ENCODE measurements around a stretch of chr1.

DNA sequence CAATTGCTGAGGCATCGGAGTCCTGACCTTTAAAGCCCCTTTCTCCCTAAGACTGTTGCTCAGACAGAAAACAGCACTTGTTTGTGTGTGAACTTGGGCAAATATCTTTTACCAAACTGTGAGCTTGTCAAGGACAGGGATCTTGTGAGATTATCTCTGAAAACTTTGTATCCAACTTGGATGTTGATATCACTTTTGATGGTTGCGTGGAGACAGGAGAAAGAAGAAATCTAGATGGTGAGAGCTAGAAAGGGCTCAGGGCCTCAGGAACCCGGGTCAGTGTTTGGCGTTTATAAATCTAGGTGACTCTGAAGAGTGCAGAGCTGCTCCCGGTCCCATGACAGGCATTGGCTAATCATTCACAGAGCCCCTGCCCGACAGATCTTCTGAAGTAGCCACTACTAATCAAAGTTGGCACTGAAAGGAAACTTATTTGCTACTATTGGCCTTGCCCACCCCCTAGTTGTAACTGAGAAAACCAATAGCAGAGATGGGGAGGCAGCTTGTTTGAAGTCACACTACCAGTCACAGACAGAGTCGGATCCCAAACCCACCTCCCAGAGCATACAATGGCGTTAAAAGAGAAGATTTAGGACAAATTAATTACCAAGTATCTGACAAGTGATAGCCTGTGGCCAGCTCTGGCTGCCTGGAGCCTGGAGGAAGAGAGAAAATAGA, 122.4 kb downstream of the FOXD2 start:
- PRO-cap: no peak
- RRBS: no CpG with 5 or more reads among the region's 8 CpGs

DNA sequence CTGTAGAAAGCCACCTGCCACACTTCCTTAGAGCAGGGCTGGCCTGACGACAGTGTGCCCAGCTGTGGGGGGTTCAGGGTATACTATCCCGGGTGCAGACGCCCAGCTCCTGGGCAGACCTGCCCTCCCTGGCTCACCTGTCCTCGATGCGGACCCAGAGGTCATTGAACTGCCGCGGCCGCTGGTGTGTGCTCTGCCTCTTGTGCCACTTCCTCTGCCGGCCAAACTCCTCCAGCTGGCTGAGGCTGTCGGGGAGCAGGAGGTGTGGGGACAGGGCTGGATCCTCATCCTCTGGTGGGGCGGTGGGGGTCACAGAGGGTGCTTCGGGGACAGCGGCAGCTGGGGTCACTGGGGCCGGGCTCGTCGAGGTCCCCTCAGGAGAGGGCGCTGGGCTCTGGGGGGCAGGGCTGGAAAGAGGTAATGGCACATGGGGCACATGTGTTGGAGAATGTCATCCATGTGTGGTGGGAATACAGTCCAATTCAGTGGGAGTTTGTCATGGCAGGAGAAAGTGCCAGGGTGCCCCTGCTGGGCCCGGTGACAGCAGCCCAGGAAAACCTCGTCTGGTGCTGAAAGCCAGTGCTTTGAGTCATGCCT, 222.1 kb downstream of the TRABD2B start:
- PRO-cap: no peak
- RRBS: no CpG with 5 or more reads among the region's 19 CpGs

GRCh38 chr1:47831474-47832060, 165.6 kb downstream of the TRABD2B start:
- PRO-cap: no peak
- RRBS: no CpG with 5 or more reads among the region's 11 CpGs

GRCh38 chr1:48237385-48238299, 15.1 kb downstream of the SLC5A9 start:
- PRO-cap: no peak
- RRBS: no CpG with 5 or more reads among the region's 8 CpGs

- PRO-cap: no peak
- RRBS: no CpG with 5 or more reads among the region's 20 CpGs
Measured at GRCh38 chr1:48435449-48435801, 36.6 kb downstream of the SPATA6 start.

DNA sequence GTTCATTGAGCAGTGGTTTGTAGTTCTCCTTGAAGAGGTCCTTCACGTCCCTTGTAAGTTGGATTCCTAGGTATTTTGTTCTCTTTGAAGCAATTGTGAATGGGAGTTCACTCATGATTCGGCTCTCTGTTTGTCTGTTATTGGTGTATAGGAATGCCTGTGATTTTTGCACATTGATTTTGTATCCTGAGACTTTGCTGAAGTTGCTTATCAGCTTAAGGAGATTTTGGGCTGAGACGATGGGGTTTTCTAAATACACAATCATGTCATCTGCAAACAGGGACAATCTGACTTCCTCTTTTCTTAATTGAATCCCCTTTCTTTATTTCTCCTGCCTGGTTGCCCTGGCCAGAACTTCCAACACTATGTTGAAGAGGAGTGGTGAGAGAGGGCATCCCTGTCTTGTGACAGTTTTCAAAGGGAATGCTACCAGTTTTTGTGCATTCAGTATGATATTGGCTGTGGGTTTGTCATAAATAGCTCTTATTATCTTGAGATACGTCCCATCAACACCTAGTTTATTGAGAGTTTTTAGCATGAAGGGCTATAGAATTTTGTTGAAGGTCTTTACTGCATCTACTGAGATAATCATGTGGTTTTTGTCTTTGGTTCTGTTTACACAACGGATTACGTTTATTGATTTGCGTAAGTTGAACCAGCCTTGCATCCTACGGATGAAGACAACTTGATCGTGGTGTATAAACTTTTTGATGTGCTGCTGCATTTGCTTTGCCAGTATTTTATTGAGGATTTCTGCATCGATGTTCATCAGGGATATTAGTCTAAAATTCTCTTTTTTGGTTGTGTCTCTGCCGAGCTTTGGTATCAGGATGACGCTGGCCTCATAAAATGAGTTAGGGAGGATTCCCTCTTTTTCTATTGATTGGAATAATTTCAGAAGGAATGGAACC, 53.3 kb downstream of the FAF1 start:
- PRO-cap: no peak
- RRBS: no CpG with 5 or more reads among the region's 12 CpGs

GRCh38 chr1:50909313-50910319, 50.5 kb downstream of the FAF1 start:
- PRO-cap: no peak
- RRBS: no CpG with 5 or more reads among the region's 14 CpGs

DNA sequence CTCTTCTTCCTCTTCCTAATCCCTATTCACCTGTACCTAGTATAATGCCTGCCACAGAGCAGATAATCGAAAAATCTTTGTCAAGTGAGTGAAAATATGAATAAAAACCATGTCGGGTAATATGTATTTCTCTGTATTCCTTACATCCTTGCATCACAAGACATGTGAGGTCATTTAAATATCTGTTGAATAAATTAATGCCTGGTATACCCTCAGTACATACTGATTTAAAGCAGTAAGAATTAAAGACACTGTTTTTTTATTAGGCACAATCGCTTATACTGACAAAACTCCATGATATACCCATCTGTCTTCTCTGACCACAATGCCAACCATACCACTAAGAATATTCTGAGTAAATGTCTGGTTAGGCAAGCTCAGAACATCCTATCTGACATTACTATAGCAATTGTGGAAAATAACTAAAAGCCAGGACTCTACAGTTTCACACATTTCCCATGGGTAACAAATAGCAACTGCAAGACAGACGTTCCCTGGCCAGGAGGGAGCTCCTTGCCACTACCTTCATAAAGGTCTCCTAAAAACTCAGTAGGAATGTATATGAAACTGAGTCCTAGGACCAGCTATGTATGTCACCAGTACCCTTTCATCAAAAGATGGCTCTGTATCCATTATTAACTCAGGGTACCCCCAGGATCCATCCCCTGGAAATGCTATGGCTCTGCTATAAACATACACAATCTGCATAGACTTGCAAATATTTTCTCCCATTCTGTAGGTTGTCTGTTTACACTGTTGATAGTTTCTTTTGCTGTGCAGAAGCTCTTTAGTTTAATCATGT, 22.1 kb downstream of the FAF1 start:
- PRO-cap: no peak
- RRBS: no CpG with 5 or more reads among the region's 4 CpGs

- PRO-cap: no peak
- RRBS: no CpG with 5 or more reads among the region's 5 CpGs
Measured at GRCh38 chr1:50959110-50959424, 1.0 kb downstream of the FAF1 start.

DNA sequence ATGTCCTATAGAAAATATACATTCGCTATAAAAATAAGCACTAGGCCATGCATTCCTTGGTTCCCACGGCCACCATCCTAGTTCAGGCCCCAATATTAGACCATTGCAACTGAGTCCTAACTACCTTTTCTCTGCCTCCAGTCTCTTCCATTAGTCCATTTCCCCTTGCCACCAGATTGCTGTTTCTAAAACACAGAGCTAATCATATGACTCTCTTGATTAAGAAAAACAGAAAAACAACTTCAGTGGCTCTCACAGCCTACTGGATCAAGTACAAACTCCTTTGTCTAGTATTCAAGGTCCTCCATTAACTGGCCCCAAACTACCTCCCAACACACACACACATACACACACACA, 20.4 kb upstream of the RNF11 start:
- PRO-cap: no peak
- RRBS: no CpG with 5 or more reads among the region's 2 CpGs

DNA sequence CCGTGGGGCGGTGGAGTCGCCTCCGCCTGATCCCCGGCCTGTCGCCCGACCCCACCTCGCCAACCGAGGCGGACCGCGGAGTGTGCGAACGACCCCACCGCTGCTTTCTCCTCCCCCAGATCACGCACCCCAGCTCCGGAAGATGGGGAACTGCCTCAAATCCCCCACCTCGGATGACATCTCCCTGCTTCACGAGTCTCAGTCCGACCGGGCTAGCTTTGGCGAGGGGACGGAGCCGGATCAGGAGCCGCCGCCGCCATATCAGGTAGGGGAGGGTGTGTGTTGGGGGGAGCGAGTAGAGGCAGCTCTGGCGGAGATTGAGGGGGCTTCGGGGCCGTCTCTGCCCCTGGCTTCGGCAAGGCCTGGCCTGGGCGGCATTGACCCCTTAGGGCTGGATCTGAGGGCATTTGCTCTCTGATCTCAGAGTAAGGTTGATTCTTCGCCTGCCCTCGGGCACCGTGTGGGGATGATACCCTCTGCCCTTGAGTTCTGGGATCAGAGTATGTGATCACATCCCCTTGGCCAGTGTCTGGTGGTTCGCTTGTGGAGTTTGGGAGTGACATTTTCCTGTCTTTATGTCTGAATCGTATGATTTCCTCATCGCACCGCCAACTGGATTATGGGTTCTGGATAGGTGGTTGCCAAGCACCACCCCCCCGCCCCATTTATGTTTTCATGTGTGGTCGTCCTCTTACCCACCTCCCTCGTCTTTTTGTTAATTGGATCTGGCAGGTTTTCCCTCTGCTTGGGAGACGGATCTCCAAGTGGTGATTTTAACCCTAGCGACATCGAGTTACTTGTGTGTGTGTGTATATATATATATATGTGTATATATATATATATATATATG, 767 bp downstream of the RNF11 start:
- PRO-cap: unidirectional peak, minus-strand start at position 460 of the sequence
- RRBS: under 1% methylated on average over 15 of the region's 46 CpGs

- PRO-cap: no peak
- RRBS: no CpG with 5 or more reads among the region's 6 CpGs
Measured at GRCh38 chr1:51270889-51271737, 35.0 kb downstream of the RNF11 start.

- PRO-cap: no peak
- RRBS: no CpG with 5 or more reads among the region's 6 CpGs
Measured at GRCh38 chr1:51298392-51298922, 31.9 kb downstream of the TTC39A start.

- PRO-cap: no peak
- RRBS: 52% methylated on average over 2 of the region's 7 CpGs
Measured at GRCh38 chr1:51314840-51315412, 15.4 kb downstream of the TTC39A start.

DNA sequence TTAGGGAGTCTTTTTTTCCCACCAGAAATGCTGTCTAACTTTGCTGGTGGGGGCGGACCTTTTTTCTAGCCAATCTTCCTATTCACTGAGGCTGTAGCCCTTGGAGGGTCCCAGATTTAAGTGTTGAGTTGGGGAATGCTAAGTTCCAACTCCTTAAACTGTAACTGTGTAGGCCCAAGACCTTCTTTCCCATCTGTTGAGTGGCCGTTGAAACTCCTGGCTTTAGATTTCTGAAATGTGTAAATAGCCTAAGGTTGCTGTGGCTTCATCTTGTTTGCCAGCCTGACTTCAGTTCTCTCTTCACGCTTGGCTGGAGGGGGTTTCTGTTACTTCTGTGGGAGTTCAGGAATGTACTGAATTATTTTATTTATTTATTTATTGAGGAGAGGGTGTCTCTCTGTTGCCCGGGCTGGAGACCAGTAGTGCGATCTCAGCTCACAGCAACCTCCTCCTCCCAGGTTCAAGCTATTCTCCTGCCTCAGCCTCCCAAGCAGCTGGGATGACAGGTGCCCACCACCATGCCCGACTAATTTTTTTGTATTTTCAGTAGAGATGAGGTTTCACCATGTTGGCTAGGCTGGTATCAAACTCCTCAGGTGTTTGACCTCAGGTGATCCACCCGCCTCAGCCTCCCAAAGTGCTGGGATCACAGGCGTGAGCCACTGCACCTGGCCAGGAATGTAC, 6.1 kb downstream of the TTC39A start:
- PRO-cap: no peak
- RRBS: no CpG with 5 or more reads among the region's 8 CpGs

DNA sequence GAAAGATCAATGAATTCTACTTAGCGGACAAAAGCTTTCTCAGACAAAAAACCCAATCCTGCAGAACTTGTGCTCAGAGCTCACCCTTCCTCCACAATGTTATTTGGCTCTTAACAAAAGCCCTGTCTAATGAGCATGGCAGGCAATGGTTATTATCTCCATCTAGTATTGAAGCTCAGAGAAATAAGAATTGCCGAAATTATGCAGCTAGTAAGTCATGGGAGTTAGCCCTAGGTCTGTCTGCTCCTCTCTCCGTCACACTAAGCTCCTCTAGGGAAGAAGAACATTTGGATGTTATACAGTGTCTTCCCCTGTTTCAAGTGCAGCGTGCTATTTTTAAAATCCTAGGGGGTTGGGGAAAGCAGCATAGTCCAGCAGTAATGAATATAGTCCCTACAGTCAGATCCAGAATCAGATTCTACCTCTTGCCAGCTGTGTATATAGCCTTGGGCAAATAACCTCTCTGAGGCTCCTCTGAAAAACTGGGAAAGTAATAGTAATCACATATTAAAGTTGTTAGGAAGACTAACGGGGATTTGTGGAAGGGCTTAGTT, 44.6 kb upstream of the OSBPL9 start:
- PRO-cap: no peak
- RRBS: no CpG with 5 or more reads among the region's 5 CpGs

DNA sequence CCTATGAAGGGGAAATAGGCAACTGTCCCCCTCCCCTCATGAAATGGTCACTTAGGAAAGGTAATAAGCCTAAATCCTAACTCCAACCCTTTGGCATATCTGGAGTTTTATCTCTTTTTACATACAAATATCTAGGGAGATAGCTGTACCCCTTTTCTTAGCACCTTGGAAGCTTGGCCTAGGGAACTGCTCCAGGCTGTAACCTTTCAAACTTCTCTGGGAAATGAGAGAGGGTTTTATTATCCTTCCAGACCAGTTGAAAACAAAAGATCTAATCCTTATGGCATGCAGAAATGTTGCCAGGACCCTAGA, 25.6 kb downstream of the OSBPL9 start:
- PRO-cap: no peak

DNA sequence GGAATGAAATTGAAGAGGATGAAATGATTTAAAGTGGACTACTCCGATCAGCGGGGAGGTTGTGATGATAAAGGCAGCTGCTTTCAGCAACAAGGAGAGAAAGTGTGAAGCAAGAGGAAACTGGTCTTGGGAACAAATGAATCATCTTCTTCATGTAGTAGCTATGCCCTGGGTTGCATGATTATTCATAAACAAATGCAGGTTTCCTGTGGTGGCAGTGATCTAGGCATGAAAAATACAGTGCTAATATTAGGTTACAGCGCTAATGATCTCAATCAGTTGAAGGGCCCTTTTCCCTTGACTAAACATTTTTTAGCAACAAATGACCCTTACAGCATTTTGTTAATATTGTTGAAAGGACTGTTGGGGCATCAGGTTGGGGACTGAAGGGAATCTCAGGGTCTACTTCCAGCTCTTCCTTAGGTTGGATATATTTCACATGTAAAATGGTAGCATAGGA, 2.0 kb upstream of the ZFYVE9 start:
- PRO-cap: no peak
- RRBS: no CpG with 5 or more reads among the region's 3 CpGs

DNA sequence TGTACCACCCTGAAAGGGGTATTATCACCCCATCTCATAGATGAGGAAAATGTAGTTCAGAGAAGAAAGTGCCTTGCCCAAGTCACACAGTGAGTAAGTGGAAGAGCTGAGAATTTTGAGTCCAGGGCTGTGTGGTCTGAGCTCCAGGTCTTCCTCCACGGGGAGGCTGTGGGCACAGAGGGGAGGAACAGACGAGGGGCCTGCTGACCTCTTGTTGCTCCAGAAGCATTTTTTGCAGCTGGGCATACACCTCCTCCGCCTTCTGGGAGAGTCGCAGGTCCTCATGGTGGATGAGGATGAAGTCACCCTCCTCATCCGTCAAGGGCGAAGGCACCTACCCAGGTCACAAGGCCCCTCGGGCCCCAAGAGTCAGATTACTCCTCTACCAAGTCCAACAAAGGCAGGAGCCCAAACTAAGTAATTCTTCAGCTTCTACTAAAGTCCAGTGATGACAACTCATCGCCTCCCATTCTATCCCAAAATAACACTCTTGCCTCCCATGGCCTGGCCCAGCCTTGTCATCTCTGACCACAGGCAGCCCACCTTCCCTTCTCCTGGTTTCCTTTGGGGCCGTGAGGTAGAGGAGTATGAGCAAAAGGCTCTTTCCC, 9.1 kb downstream of the CC2D1B start:
- PRO-cap: no peak
- RRBS: no CpG with 5 or more reads among the region's 9 CpGs

DNA sequence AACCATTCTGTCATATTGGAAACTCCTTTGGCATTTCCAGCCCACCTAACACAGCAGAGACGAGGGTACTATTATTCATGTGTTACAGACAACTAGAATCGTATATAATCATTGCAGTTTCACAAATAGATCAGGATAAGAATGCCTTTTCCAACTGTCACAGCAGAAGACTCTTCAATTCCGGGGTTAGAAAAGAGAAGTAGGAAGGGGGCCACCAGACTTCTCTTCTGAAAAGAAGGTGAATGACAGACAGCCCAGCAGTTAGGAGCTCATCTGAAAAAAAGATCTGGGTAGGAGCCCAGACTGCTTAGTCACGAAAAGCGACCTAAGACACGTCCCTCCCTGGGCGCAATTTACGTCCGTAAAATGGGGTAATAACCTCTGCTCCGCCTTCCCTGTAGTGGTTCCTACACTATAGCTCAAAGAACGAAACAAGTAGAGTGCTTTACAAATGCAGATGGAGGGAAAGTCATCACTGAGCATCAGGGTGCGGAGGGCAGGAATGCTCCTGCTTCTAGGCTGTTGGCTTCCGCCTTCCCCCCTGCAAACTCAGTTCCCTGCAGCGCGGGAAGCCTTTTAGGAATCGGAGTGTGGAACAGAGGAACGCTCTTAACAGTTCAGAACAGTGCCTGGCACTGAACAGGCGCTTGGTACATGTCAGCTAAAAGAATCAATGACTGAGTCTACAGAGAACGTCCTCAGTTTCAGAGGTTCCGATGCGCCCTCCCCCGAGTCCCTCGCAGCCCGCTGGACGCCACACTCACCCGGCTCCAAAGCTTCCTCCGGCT, 547 bp downstream of the ORC1 start:
- PRO-cap: no peak
- RRBS: 2% methylated on average over 1 of the region's 27 CpGs